Left cardiac atrium (tissue), 1 donor: Measurements from ENCODE around the genes TRIB2 and LRATD1.

DNA sequence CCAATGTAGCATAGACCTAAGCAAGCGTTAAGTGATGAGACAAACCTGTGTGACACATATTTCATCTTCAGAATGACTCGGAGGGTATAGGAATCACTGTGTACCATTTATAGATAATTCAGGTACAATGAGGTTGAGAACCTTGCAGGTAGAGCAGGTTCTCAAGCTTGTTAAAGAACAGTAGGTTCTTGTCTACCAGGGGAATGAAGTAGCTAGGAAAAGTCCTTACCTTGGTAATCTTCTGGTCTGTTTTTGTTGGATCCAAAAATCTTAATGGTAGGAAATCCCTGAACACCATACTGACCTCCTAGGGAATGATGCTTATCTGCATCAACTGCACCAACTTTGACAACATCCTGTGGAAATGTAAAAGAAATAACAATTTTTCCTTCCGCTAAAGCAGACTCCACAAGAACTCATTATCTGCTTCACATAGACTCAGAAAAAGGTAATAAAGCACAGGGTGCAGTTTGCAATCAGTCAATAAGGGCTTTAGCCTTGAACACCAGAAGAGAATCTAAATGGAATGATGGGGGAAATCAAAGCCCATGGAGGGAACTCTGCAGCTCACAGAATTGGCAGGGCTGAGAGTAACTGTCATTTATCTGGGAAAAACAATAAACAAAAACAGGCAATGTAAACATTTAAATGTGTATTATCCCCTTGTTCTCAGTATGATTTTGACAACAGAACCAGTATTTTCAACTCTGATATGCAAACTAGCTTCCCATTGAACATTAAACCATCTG is 15.6 kb downstream of the PDIA6 start:
- PRO-cap, result no peak

- PRO-cap, result no peak
Measured at GRCh38 chr2:11201232-11201642, 46.0 kb downstream of the SLC66A3 start.

- PRO-cap, result no peak
Measured at GRCh38 chr2:11213294-11214113, 58.2 kb downstream of the SLC66A3 start.

GRCh38 chr2:11303779-11304398 is 40.5 kb downstream of the ROCK2 start:
- PRO-cap, result no peak

- PRO-cap, result no peak
Measured at GRCh38 chr2:11385756-11386206, 41.3 kb upstream of the ROCK2 start.

DNA sequence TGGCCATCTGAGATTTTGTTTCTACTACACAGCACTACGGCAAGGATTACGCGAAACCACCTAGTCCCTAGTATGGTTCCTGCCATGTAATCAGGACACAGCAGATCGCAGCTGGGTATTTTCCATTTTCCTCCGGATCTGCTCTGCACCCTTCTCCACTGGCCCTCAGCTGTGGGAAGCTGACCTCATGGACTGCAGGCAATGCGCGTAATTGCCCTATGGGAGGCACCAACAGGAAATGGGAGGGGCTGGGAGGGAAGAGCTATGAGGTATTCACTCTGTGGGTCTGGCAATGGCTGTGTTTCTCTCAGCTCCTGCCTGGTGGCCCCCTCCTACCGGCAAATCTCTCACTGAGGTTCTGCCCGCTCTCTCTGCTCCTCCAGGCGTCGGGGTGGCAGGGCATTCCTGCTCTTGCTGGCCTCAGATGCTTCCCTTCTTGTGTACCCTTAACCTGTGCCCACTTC is 59.3 kb upstream of the ROCK2 start:
- PRO-cap, result bidirectional peak, plus-strand start at position 276 of the sequence, minus-strand start at position 173 of the sequence

DNA sequence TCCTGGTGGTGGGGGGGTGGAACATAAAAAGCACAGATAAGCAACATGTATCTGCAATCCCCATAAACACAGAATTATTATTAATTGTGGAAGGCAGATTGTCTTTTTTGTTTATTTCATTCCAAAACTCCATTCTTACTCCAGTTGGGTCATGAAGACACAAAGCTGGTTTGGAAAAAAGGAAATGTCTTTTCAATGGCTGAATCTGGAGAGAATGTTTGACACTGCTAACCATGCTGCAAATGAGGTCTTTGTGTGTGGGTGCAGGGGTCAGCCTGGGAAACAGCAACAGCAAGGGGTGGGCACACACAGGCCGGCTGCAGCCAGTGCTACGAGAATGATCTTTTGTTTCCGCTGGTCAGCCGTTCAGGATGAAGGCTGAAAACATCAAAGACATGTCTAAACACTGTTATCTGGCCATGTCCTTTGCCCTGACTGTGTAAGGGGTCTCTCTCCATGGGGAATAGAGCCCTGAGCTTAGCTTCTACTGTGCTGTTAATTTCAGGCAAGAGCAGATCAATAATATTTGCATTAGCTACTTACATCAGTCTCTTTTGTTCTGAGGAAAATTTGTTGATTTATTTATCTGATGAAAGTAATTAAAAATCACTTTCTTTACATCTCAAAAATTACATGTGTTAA is 33.2 kb upstream of the E2F6 start:
- PRO-cap, result no peak

DNA sequence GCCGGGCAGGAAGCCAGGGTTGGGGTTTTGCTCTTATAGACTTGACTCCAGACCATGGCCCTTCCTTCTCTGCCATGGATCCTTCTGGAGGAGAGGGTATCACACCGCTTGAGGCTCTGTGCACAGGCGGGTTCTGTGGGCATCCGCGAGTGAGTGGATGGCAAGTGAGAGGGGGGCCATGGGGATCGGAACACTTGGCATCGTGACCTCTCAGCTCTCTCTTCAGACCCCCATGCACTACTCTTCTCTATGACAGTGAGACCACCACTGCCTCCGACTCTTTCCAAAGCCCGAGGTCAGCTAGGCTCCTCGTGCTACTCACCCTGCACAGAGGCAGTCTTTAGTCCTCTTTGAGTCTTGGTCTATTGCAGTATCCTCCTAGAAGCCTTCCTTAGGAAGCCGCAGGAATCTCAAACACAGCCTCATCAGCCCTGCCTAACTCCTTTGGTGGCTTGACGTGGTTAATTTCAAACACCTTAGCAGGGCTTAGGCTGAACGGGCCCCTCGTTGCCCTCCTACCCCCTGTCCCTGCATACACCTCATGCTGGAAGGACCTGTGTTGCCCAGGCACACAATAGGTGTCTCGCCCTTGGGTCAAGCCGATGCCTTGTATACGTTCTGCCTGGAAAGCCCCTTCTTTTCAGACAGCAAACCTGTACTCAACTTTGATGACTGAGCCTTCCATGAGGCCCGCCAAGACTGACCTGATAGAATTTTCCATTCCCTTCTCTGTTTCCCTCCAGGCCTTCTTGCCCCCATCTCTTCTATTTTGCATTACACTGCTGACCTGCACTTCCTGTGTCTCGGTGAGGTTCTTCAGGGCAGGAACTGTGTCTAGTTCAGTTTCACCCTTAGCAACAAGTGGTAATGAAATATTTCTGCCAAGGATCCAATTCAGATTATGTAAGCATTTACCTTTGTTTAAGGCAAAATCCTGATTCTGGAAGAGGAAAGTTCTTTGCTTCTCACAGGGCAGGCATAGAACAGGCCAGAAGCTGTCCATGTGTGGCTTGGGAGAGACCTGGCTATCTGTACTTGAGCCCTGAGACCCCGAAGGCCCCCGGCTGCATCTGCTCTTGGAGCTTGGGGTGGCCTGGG is 7.8 kb downstream of the GREB1 start:
- PRO-cap, result no peak

GRCh38 chr2:11677368-11677816 is 7.4 kb upstream of the NTSR2 start:
- PRO-cap, result no peak

DNA sequence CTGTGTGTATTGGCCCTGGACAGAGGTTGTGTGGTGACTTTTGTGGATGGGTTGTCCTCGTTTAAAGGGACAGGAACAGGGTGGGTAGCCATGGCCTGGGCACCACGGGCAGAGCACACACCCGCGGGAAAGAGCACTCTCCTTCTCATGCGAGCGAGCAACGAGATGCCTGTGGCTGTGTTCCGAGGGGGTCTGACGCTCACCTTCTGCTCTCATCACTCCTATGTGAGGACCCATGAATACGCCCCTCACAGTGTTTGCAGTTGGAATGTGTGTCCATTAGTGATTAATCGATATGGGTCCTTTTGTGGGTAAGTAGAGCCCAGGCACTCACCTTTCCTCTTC is 16.5 kb upstream of the NTSR2 start:
- PRO-cap, result no peak

DNA sequence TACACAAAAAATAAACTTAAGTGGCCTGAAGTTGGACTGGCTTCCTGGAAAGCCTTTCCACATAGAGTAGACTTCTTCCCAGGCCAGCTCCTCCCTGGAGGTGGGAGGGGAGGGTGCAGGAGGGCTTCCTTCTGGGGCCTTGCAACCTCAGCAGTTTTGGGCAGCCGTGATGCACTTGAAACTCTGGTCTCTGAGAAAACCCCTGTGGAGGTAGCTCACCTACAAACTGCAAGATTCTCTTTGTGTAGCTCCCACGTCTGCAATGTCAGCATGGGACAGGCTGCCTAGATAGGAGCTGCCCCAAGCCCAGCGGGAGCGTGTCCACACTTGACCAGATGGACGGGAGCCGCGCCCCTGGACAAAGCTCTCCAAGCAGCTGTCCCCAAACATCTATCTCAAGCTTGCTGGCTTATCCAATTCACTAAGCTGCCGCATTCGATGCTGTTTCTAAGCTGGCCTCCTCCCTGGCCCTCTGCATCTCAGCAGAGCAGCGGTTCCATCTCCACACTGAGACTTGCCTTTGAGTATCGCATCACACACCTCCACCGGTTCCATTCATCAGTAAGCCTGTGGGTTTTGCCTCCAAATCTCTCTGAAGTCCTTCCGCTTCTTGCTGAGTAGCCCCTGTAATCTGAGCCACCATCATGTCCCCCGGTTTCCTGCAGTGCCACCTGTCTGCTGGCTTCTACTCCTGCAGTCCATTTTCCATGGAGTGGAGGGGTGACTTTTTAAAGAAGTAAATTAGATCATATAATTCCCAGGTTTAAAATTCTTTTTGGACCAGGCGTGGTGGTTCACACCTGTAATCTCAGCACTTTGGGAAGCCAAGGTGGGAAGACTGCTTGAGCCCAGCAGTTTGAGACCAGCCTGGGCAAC is 1.5 kb upstream of the LPIN1 start:
- PRO-cap, result no peak

DNA sequence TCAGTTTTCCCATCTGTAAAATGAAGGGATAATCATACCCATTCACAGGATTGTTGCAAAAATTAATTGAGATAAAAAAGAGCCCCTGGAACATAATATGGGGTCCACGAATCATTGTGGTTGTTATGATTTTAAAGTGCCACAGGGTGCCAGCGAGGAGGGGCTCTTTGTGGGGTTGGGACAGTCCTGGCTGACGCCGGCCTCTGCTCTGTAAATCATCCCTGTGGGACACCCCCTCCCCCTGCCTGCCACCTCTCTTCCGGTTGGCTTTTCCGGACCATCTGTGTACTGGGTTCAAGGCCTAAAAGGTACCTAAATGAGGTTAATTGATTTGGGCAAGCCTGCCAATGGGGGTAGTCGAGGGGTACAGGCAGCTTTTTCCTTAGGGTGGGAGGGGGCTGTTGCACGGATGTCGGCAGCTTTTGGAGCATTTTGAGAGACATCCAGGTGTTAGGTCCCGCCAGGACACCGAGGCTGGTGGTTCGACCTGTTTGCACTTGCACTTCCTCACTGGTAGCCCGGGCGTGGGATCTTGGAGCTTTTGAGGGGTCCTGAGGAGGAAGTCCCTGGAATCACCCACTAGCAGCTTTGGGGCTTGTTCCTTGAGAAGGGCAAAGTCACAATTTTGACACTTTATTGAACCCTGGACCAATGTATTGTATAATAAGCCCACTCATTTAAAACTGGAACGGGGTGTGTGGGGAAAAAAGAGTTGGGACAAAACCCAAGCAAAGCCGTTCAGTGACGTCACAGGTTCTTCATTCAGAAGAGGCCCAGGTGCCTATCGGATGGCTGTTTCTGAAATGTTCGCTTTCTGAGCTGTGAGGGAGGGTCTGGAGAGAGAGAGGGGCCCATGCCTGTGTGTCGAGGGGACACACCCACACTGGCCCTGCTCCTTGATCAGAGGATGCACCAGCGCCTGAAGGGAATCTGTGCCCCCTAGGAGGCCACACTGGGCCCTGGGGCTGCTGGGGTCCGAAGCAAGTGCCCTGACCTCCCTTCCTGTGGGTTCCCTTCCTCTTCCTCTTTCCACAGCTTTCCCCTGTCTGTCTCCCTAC is 2.3 kb downstream of the LPIN1 start:
- PRO-cap, result no peak

GRCh38 chr2:11753417-11754122 is 7.1 kb downstream of the LPIN1 start:
- PRO-cap, result no peak

GRCh38 chr2:12008722-12009076 is 262.3 kb downstream of the LPIN1 start:
- PRO-cap, result no peak

GRCh38 chr2:12587959-12588789 is 128.6 kb upstream of the TRIB2 start:
- PRO-cap, result no peak

DNA sequence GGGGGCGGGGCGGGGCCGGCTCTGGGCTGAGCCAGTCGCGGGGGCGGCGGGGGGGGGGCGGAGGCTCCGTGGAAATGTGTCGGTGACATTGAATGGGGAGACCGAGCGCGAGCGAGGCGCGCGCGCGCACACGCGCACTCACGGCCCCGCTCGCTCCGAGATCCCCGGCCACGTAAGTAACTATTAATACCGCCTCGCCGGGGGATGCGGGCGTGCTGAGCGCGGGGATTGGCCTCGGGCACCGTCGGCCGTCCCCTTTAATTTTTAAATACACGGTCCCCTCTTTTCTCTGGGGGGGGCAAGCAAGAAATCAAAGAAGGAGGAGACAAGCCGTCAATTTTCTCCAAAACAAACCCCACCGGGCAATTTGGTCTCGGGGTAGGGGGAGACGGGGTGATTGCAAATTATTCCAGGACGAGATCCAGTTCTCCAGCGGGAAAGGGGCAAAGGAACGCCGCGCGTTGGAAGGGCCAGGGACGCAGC is at the start of gene TRIB2:
Gene TRIB2, plus strand, starts transcription at position 98 of the 483 bp plus-strand sequence.
- PRO-cap, result bidirectional peak, plus-strand start at position 186 of the sequence, minus-strand start outside the sequence

DNA sequence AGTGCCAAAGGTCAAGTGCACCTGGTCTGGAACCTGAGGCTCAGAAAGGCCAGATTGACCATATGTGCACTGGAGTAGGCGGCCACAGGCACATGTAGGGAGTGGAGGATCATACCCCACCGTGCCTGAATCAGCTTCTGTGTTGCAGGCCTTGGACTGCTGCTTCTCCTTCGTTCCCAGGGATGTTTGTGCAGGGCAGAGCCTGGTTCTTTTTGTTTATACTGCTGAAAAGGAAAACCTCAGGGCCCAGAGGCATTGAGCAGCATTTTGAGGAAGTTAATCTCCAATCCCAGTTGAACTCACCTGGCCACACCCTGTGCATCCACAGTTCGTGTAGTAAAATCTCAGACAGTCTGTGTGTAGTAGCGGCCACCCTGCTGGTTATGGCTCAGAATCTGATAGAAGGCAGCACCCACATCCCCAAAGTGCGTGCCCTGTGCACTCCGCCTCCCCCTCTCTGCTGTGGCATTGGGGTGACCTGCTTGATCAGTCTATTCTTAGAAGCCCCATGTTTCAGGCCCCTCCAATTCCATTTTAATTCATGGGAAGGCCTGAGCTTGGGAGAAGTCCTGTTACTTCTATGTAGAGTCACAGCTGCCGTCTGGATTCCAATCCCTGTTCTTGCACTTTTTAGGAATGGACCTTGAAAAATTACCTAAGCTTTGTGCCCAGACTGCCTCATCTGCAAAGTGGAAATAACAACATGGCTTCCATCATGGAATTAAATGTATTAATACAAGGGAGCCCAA is 10.9 kb downstream of the TRIB2 start:
- PRO-cap, result no peak

DNA sequence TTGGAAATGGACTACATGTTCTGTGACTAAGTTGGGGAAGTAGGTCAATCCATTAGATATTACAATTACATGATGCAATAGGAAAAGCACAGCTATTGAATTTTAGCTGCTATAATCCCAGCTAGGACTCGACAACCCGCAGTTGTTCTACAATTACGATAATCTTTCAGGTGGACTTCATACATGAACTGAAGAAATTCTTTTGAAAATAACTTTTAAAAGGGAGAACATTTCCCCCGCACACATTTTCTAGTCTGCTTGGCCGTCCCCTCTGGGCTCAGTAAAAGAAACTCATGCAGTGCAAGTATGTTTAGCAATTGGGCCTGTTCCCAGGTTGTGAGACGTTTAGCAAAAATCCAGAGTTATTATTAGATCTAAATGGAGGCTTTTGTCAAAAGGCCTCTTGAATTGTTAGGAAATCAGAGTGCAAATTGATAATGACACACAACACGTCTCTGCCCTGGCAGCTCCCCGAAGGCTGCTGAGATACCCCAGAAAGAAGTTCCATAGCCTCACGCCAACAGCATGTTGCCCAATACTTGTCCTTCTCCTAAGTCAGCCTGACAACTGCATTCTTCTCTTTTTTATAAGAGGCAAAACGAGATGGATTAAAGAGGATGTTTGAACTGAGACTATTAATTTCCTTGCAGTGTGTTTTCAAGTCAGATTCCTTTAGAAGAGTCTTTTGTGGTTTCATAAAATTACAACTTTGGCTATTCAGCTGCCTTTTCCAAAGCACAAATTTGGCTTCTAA is 202.1 kb downstream of the TRIB2 start:
- PRO-cap, result unidirectional peak, minus-strand start at position 282 of the sequence

GRCh38 chr2:14631728-14631967 is 869 bp upstream of the LRATD1 start:
- PRO-cap, result no peak

- PRO-cap, result unidirectional peak, plus-strand start at chr2:14632717
Measured at GRCh38 chr2:14632336-14632899, at the start of gene LRATD1. LRATD1 (plus strand) TSS chr2:14632717.